Neuron (in vitro differentiated cells): Measurements from ENCODE around the gene GOLGA6L1.

DNA sequence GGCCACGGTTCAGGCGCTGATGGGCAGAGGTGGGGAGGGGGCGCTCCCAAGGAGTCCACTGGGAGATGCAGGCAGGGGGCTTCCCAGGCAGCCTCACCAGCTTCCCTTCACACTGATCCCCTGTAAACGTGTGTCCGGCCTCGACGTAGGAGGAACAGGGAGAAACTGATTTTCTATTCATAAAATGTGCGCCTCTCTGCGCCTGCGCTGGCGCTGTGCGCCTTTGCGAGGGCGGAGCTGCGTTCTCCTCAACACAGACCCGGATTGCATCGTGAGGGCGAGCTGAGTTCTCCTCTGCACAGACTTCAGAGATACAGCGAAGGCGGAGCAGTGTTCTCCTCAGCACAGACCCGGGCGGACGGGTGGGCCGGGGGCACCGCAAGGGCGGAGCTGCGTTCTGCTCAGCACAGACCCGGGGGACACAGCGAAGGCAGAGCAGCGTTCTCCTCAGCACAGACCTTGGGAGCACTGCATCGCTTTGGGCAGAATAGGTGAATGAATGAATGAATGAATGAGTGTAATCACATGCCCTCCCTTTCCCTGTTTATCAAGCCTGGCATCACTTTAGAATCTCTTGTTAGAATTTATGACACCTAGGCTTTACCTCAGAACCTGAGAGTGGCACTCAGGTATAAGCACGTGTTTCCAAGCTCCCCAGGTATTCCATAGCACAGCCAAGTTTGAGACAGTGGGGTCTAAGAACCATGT is 259.0 kb downstream of the GOLGA6L6 start:
- PRO-cap, result no peak

GRCh38 chr15:20505972-20506625 is 35.5 kb downstream of the GOLGA6L6 start:
- PRO-cap, result no peak

DNA sequence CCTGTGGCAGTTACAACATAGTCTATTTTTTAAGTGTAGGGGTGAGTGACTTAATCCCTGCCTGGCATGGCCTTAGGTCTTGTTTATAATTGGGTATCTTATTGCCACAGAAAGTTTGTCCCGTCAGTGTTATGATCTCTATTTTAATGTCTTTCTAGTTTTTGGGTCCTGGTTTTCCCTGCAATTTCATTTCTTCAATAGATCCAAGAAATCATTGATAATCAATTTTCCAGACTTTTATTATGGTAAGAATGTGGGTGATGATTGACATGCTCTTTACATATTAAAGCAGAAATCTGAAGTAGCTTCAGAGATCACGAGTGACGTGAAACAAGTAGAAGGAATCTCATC is 101.0 kb upstream of the GOLGA6L6 start:
- PRO-cap, result no peak

GRCh38 chr15:22787223-22787900 is 918 bp downstream of the NIPA1 start:
- PRO-cap, result bidirectional peak, plus-strand start at chr15:22787341, minus-strand start at chr15:22787269; unidirectional peak, minus-strand start at chr15:22787536; unidirectional peak, minus-strand start at chr15:22787593

GRCh38 chr15:22879897-22880314 is 41.4 kb downstream of the NIPA2 start:
- PRO-cap, result no peak

DNA sequence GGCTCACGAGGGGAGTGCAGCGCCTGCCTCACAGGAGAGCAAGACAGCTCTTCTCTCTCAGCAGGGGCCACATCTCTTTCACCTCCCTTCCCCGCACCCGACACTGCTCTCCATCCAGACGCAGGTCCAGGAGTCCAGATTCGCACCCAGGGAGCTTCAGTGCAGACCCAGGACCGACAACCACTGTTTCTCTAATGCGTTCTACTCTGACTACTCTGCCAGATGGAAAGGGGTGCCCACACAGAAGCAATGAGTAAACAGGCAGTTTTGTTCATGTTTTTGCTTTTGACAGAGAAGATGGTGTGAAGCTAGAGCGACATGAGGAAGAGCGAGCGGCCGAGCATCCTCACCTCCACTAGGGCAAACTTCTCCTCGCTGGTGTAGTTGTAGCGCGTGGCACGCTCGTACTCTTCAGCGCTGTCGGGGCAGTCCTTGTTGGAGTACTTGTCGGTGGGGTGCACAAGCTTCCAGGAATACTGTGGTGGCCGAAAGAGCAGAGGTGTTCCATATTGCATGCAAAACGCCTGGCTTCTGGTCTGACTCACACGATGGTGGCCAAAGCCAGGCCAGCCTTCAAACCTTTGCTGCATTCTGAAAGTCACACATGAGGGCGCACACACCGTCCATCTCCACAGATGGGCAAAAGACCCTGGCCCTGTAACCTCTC is 54.4 kb downstream of the CYFIP1 start:
- PRO-cap, result no peak

DNA sequence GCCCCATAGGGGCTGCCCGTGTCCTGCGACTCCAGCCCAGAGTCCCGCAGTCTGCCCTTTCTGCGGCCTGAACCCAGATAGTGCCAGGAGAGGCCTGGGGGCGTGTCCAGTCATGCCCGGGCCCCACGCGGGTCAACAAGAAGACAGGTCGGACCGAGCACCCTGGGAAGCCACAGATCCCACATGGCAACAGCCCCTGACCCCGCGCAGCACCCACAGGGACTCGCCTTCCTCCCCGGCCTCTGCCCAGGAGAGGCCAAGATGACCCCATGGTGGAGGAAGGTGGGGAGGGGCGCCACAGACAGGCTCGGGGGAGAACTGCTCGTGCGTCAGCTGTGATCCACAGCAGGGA is 28.7 kb downstream of the CYFIP1 start:
- PRO-cap, result no peak

GRCh38 chr15:23136555-23137041 is at the start of gene GOLGA6L1:
Gene GOLGA6L1 (minus strand): TSS chr15:23136822.
- PRO-cap, result no peak

DNA sequence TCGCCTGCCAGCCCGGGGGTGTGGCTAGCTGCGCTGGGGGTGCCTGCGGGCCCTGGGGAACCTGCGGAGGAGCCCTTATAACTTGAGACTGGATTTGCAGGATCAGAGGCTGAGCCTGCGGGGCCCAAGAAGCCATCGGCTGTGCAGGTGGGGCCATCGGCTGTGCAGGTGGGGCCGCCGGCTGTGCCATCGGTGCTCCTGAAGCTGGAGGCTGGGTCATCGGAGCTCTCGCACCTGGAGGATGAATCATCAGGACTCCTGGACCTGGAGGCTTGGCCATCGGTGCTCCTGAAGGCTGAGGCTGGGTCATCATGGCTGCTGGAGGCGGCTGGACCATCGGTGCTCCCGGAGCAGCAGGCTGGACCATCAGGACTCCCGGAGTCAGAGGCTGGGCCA is 1.0 kb downstream of the MAGEL2 start:
- PRO-cap, result no peak

- PRO-cap, result no peak
Observed at GRCh38 chr15:23756945-23757199, 69.8 kb upstream of the NDN start.

- PRO-cap, result no peak
Observed at GRCh38 chr15:23912133-23912731, 225.1 kb upstream of the NDN start.

- PRO-cap, result unidirectional peak, plus-strand start at chr15:24772551; unidirectional peak, plus-strand start at chr15:24772834
Observed at GRCh38 chr15:24772228-24772904, 96.8 kb downstream of the NPAP1 start.

DNA sequence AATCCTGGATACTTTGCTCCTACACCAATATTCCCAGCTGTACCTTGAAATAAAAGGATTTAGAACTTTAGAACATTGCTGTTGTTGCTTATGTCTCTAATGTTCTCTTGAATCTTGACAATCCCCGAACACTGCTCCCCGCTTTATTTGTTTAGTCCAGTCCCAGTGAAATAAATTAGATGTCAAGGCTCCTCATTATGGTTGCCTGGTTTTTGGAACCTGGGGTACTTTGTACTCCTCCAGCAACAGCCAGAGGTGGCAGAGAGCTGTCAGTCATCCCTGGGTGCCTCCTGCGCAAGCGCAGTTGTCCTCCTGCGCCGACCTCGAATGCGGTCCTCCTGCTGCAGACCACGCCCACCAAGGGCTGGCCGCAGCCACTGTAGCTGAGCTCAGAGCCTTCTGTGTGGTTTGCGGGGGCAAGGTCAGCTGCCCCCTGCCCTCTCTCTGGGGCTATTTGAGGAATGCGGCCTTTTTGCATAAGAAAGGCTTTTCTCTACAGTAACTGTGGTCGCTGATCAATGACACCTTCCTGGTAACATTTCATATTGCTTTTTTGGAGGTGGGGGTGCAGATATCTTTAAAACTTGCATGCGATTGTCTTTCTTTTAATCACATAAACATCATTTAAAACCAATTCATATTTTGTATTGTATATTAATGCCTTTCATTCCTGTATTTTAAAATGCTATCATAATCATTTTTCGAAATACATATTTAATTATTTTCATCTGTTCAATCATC is 131.3 kb upstream of the SNRPN start:
- PRO-cap, result bidirectional peak, plus-strand start at position 395 of the sequence, minus-strand start at position 213 of the sequence

DNA sequence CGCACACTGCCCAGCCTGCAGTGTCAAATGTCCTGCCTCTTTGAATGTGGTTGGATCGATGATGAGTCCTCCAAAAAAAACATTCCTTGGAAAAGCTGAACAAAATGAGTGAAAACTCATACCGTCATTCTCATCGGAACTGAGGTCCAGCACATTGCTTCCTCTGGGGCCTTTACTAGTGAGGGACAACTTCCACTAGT is 110.1 kb downstream of the SNRPN start:
- PRO-cap, result no peak

DNA sequence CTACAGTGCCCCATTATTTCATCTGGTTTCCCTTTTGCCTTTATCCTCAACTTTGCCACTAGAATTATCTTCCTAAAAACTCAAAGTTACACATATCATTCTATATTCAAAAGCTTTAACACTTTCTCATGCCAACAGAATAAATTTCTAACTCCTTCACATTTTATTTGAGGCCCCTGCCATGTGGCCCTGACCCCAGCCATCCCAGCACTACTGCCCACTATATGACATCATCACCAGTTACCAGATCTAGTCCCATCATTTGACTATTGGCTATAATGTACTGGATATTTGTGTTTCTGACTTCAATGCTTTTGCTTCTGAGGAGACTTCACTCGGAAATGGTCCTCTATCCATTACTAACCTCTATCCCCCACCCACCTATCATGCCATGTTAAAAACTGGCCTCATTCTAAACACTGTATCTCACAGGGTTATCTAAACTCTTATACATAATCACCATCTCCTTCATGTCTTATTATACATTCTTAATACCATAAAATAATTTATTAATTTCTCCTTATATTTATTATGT is 23.6 kb downstream of the UBE3A start:
- PRO-cap, result no peak

DNA sequence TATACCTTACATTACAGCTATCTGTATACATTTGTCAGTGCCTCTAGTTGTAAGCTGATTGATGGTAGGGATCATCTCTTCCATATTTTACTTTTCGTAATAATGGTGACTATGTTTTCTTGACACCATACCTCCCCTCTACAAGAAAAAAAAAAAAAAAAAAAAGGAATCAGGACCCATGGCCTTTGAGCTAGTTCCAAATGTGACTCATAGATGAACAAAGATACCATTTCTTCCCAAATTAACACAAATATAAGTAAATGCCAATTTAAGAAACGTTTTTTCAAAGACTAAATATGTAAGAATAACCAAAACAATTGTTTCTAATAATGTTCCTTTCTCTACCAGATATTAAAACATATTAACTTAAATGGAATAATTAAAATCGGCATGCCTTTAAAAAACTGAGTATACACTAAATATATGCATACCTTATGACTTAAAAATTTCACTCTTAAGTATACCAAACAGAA is 23.1 kb downstream of the UBE3A start:
- PRO-cap, result no peak

GRCh38 chr15:25515965-25516188 is 77.1 kb upstream of the UBE3A start:
- PRO-cap, result no peak

DNA sequence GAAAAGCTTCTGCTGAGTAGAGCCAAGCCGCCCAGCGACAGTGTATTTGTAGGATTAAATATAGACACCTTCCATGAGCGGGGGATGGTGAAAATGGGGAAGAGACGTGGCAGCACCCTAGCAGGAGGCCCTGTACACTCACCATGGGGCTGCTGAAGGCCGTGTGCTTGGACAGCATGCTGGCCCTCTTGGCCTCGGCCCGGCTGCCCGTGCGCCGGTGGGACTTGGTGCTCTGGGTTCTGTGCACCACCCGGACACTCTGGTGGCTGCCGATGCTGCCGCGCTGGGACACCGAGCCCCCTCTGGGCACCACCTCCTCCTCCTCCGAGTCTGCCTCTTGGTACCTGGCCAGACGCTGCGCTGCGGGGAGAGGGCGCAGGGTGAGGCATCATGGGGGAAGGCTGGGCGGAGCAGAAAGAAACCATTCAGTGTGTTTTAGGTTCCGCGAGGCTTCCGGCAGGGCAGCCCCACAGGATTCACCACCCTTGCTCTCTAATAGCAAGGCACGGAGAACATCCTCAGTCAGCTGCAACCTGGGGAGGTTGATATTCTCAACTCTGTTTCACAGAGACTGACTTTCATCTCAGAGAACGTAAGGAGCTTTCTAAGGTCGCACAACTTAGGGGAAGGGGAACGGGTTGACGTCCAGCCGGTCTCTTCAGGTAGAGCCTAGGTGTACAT is 144.9 kb downstream of the ATP10A start:
- PRO-cap, result no peak

GRCh38 chr15:25763059-25763376 is 100.1 kb downstream of the ATP10A start:
- PRO-cap, result no peak

DNA sequence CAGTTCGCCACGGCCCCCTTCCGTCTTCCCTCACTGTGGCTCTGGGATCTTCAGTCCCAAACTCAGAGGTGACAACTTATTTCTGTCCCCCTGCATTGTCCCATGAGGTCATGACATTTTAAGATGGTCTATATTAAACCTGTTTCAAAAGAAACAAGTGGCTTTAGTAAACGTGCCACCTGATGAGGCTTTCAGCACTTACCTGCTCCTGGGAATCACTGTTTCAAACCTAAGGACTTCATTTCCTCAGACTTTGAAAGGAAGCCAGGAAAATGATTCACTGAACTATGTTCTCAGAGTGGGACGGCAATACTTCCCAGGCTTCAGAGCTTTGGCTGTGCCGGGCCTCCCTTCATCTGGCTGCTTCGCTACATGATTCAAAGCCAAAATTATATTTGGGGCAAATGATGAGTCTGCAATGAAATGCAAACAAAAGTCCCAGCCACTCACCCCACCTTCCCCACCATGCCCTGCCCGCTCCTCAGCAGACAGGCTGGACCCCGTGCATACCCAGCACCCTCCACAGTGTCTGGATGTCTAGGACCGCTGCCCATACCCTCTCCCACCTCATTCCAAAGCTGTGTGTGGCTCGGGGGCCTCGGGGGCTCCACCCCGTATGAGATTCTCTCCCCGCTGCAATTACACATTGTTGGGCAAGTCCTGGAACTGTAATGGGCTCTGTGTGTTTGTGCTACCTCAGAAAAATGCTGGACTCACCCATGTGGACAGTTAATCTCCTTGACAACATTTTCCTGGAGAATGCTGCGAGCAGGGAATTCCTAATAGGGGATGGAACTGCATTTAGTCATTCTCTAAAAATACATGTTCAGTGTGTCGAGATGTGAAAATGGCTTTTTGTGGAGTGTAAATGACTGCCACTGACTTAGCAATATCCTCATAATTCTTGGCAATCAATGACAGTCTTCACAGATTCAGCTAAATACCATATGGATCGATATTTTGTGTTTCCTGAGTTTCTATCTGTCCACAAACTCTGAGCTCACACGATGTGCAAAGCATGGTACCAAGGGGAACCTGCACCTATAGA is 32.2 kb downstream of the ATP10A start:
- PRO-cap, result no peak